NALM6 (cell line): ENCODE measurements around the gene DNAAF10.

DNA sequence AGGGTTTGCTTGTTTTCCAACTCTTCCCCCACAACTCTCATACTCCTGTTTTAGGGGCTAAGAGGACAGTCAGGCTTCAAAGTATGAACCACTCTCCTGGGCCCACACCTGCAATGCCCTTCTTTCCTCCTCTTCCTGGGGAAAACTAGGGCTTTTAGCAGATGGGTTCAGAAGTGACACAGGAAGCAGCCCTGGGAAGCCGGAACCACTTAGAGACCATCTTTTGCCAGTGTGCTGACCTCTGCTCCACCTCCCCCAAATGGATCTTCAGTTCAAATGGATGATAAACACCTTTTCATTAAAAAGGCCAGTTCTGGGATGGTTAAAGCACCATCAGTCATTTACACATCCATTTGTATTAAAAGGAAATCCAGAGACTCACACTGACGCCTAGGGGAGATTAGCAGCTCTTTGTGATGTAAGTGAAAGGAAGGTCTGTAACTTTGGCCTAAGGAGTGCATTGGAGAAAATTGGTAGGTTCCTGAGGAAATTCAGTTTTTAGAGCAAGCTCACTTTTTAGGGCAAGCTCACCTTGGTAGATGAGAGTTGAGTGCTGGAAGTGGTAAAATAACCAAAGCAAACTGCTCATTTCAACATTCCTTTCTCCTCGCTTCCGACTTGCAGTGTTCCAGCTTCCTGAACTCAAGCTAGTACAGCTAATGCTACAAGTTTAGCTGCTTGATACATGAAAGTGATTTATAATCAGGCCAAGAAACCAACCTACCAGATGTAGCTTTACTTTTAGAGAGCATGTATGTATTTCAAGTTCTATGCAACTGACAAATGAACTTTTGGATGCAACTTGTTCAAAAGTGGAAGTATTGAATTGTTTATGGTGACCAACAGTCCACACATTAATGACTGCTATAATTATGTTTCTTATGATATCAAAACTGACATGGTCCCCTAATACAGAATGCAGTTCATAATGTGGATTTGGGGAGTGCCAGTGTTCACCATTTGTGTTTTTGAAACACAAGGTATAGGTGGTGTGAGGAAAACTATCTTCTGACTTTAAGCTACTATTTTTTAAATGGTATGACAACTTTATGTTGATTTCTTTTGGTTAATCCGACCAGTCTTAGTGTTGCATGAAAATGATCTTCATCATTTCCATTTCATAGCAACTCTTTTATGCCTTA, 47.8 kb downstream of the ACTR2 start:
- PRO-cap: no peak

DNA sequence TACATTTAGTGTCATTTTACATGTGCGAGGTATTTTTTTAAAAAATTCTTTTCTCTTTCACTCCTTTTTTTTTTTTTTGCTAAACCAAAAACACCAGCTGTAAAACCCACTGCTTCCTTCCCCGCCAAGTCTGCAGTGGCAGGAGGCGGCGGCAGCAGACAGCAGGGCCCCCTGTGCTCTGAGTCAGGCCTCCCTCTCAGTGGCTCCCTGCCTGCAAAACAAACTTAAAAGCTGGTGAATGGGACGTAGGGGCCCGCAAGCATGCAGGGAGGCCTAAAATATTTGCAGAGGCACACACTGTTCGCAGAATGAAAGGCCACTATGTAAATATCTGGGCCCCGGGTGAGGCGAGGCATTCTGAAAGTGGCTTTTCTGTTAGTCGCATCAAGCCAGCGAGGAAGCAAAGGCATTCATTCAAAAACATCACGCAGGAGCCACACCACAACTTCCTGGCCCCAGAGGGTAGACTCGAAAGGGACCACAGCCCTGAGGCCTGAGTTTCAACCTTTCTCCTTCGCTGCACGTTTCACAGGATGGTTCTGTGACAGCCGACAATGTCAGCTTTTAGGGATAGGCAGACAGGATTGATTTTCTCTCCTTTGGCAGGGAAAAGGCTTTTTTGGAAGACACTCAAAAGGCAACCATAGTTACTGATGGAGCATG, 73.4 kb downstream of the ACTR2 start:
- PRO-cap: no peak

- PRO-cap: no peak
Observed at GRCh38 chr2:65366512-65367020, 65.8 kb downstream of the SPRED2 start.

- PRO-cap: no peak
Observed at GRCh38 chr2:65383746-65384369, 48.5 kb downstream of the SPRED2 start.

GRCh38 chr2:65385344-65385712, 47.1 kb downstream of the SPRED2 start:
- PRO-cap: no peak

DNA sequence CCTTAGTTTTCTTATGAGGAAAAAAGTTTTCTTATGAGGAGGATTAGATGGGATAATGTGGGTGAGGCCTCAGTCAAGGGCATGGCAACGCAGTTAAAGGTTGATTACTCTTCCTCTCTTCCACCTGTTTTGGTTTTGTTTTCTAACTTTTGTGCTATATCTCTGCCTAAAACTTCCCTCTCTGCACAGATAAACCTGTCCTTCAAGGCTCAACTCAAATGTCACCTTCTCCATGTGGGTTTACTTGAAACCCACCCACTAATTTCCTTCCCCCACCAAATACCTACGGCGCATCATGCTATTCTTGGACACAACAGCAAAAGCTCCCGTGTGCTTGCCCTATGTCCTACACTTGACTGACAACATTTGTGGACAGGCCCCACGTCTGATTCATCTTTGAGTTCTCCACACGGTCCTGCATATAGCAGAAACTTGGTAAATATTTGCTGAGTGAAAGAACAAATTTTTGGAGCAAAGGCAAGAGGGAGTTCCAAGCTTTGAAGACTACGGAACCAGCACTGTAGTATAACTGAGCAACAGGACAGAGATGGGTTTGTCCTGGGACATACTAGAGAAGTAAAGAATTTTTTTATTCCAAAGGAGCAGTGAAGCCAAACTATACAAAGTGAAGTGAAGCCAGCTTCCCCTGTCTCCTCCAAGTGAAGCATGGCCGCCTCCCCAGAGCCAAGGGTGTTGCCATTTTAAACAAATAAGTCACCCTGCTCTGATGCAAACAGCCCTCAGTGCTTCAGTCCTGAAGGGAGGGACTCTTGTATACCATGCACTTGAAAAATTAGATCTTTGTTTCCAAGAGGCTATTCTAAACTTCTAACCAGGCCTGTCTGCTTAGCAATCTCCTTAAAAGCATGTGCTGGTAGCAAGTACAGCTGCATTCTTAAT, 36.1 kb downstream of the SPRED2 start:
- PRO-cap: no peak

GRCh38 chr2:65422058-65422772, 10.2 kb downstream of the SPRED2 start:
- PRO-cap: no peak

GRCh38 chr2:66437068-66438120, 2.5 kb downstream of the MEIS1 start:
- PRO-cap: no peak

DNA sequence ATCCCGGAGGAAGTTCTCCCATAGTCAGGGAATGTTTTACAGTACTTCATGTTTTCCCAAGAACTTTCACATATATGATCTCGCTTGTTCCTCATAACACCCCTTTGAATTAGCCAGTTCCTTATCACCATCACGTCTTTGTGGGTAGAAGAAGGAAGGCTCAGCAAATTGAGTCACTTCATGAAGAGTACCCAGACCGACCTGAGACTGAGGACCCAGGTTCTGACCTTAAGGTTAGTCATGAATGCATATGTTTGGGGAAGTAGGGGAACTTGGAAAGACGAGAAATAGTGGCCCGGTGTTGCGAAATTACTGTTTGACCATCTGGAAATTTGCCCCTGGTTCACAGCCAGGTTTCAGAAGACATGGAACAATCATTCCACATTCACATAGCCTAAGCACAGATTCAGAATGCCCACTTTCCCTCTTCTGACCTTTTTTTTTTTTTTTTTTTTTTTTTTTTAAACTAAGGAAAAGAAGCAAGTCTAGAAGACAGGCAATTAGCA, 59.8 kb downstream of the MEIS1 start:
- PRO-cap: no peak

GRCh38 chr2:66533142-66533590, 98.2 kb downstream of the MEIS1 start:
- PRO-cap: no peak

GRCh38 chr2:66561875-66562561, 127.1 kb downstream of the MEIS1 start:
- PRO-cap: no peak

DNA sequence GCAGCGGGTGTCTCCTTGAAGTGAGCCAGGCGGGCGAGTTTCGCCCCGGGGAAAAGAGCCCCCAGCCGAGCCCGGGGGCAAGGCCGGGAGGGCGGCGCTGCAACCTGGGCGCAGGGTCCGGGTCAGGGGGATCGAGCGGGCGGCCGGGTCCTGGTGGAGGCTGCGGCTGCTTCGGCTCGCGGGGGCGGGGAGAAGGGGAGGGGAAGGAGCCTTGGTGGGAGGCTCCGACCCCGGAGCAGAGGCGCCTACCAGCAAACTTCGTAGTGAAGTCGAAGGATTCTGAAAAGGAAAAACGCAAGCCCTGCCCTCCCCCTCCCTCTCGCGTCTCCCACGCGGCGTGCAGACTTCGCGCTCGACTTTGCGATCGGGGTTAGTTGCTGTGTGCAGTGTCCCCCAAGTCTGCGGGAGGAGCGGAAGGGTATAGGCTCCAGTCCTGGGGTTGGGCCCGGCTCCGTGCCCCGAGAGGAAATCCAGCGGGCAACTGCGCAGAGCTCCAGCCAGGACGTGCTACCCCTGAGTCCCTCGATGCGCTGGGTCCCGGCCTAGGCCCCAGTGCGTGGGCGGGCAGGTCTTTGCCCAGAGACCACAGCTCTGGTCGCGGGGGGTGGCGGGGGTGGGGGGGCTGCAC, 140.9 kb downstream of the MEIS1 start:
- PRO-cap: no peak

GRCh38 chr2:66582605-66583537, 147.9 kb downstream of the MEIS1 start:
- PRO-cap: no peak

DNA sequence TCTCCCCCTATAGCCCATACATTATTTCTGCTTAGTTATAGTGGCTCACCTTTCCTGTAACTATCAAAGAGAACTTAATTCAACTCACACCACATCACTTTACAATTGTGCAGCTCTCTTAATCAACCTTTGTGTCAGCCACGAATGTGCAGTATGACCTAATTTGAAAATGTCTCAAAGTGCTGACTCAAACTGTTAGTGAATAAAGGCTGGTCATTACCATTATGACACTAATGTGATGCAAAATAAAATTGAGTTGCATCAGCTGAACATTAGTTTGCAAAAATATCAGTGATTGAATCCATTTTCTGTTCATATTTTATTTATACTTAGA, 251.8 kb downstream of the MEIS1 start:
- PRO-cap: no peak

DNA sequence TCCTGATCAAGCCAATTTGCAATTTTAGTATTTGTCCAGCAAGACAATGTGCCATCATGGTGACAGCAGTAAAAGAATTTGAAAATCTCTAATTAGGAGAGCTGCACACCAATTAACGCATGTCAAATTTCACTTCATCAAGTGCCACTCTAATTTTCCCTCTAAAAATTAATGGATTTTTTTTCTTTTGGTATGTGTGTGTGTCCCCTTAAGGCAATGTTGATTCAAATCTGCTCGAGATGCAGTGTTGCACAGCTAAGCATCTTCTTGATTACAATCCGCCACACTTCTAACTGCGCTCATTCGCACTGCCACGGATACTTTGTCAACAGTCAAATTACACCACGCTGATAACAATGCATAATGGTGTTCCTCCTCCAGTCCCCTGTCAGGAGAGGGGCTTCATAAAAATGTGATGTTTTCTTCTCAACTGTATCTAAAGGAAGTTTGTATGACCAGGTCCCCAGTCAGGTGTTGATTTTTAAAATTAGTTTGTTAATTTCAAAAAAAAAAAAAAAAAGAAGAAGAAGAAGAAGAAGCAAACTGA, 261.5 kb downstream of the MEIS1 start:
- PRO-cap: no peak

GRCh38 chr2:67037775-67038285, 359.3 kb upstream of the ETAA1 start:
- PRO-cap: no peak

- PRO-cap: no peak
Observed at GRCh38 chr2:67479336-67479819, 82.2 kb downstream of the ETAA1 start.

DNA sequence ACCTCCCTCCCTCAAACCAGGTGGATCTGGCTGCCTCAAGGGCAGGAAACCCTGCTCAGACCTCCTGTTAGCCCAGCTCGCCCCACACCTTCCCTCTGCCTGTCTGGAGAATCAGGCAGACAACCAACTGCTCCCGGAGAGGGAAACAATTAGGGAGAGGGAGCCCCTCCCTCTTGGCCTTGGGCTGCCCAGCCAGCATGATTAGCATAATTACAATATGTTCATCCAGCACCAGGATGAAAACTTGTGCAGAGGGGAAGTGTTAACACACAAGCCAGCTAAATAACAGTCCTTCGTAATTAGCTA, 185.5 kb downstream of the C1D start:
- PRO-cap: no peak

DNA sequence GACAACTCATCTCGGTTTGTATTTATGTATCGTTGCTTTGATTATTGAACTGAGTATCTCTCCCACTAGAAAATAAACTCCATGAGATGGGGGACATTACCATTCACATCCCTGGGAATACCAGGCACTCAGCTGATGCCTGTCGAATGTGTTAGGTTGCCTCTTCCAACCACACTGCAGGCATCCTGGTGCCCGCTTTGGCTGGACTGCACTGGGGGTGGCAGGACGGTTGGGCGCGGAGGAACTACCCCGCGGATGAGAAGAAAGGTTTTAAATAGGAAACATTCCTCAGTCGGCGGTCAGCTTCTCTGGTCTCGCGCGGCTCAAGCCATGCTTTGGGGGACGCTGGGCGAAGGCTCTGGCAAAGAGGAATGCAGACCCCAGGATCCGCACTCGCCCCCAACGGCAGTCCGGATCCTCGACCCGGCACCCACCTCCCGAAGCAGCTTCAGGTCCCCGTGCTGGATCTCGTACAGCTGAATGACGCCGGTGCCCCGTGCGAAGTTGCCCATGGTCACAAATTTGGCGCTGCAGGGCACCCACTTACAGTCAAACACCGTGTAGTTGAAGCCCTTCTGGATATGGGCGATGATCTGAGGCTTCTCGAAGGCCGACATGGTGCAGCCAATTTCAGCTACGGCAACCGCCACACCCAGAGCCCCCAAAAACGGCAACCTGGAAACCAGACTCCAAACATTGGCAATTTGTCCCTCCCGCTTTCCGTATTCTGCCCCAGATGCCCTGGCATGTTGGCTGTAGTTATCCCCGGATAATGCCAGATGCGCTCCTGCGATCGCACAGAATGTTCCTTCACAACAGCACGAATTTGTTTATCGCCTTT, at the start of gene DNAAF10:
Gene DNAAF10 (minus strand): TSS at position 701 of the 841 bp plus-strand sequence.
- PRO-cap: bidirectional peak, plus-strand start at position 211 of the sequence, minus-strand start at position 208 of the sequence; bidirectional peak, plus-strand start at position 451 of the sequence, minus-strand start at position 485 of the sequence; bidirectional peak, plus-strand start outside the sequence, minus-strand start at position 669 of the sequence

- PRO-cap: bidirectional peak, plus-strand start at chr2:68251310, minus-strand start at chr2:68251150; bidirectional peak, plus-strand start at chr2:68251481, minus-strand start at chr2:68251478; bidirectional peak, plus-strand start at chr2:68251548, minus-strand start at chr2:68251575
Observed at GRCh38 chr2:68251006-68251684, 1.2 kb downstream of the PPP3R1 start.